WTC11 (cell line): ENCODE results near the gene DOK5.

GRCh38 chr20:54475417-54476579 lies at the start of gene DOK5:
DOK5 (plus strand) TSS chr20:54475593.
- PRO-cap = bidirectional peak, plus-strand start at chr20:54475596, minus-strand start at chr20:54475511; bidirectional peak, plus-strand start at chr20:54475763, minus-strand start at chr20:54475710; unidirectional peak, minus-strand start at chr20:54476230

- PRO-cap = no peak
Observed at GRCh38 chr20:54524672-54525329, 49.4 kb downstream of the DOK5 start.

- PRO-cap = no peak
Observed at GRCh38 chr20:56443362-56443951, 25.0 kb upstream of the RTF2 start.

GRCh38 chr20:56809420-56810607 lies 180.7 kb downstream of the TFAP2C start:
- PRO-cap = no peak

DNA sequence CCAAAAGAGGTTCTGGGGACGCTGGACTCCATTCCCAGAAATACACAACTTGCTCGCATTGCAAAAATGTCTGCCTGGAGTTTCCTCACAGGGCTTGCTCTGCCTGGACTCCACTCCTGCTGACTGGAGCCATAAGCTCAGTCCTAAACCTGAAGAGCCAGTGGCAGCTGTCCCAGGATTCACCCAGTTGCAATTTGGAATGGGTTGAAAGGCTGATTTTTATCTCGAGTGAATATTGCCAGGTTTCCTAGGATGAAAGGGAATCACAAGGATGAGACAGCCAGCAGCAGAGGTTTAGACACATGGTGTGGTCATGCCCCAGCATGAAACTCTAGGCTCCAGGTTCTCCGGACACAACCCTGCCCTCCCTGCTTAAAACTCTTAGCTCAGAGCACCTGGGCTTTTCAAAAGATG lies 223.3 kb downstream of the BMP7 start:
- PRO-cap = no peak

- PRO-cap = no peak
Observed at GRCh38 chr20:57148133-57148885, 118.1 kb downstream of the BMP7 start.

GRCh38 chr20:57157434-57157803 lies 109.0 kb downstream of the BMP7 start:
- PRO-cap = no peak

GRCh38 chr20:57210110-57210427 lies 56.4 kb downstream of the BMP7 start:
- PRO-cap = no peak

- PRO-cap = no peak
Observed at GRCh38 chr20:57384301-57384843, 6.8 kb upstream of the RBM38 start.

DNA sequence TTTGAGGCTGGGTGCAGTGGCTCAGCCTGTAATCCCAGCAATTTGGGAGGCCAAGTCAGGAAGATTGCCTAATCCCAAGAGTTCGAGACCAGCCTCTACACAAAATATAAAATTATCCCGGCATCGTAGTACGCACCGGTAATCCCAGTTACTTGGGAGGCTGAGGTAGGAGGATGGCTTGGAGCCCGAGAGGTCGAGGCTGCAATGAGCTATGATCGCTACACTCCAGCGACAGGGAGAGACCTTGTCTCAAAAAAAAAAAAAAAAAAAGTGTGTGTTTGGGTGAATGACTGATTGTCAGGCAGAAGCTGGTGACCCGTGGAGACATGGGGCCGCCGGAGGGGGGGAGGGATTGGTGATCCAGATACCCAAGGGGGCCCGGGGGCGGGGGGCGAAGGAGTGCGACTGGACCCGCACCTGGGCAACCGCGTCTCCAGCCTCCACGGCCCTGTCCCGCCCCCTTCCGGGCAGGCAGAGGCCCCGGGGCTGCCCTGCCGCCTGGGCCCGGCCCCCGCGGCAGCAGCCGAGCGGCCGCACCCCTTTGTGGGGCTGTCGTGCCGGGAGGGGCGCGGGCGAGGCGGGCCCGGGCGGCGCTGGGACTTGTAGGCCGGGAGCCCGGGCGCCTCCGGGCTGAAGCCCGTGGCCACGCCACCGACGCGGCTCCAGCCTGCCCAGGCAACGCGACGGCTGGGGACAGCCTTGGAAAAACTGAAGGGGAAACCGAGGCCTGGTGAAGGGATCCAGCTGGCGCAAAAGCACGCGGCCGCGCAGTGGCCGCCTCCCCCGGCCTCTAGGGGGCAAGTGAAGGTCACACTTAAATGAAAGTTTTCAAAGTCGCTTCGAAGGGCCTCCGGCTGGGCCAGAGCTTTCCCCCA lies 2.1 kb upstream of the RBM38 start:
- PRO-cap = bidirectional peak, plus-strand start at position 549 of the sequence, minus-strand start at position 493 of the sequence; bidirectional peak, plus-strand start at position 831 of the sequence, minus-strand start at position 803 of the sequence

DNA sequence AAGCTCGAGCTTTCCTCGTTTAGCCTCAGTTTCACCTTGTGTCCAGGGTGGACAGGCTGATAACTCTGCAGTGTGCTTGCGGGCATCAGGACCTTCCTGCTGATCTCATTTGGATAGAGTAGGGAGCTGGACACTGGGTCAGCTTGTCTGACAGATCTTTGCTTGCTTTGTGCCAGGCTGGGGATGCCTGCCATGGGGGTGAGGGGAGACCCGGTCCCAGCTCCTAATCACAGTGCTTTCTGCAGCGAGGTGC lies 7.6 kb downstream of the RBM38 start:
- PRO-cap = no peak

GRCh38 chr20:57440534-57441594 lies 49.7 kb downstream of the RBM38 start:
- PRO-cap = no peak

DNA sequence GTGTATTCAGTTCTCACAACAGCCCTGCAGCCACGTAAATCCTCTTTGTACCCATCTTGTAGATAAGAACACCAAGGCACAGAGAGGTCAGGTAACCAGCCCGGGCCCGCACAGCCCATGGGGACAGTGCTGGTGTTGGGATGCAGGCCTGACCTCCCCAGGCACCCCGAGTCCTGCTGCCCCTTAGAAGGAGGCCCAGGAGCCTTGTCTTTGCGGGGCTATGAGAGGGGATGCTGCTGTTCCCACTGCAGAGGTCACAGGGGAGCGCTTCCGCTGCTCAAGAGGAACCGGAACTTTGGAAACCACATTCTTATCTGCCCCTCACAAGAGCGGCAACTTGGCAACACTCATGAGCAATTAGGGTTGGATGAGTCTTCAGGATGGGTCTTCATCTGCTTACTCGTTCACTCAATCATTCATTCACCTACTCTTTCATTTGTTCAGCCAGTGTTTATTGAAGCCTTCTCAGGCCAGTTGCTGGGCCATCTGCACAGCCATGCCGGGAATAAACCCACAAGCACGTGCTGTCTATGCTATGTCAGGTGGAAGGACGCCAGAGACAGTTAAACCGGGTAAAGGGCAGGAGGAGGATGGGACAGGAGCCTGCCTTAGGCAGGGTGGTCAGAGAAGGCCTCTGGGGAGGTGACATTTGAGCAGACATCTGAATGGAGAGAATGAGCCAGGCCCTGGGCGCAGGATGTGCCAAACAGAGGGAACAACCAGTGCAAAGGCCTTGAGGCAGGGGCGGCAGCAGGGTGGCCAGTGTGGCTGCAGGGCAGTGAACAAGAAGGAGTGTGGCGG lies 60.8 kb downstream of the RBM38 start:
- PRO-cap = no peak

- PRO-cap = no peak
Observed at GRCh38 chr20:57457073-57457713, 66.0 kb downstream of the RBM38 start.

DNA sequence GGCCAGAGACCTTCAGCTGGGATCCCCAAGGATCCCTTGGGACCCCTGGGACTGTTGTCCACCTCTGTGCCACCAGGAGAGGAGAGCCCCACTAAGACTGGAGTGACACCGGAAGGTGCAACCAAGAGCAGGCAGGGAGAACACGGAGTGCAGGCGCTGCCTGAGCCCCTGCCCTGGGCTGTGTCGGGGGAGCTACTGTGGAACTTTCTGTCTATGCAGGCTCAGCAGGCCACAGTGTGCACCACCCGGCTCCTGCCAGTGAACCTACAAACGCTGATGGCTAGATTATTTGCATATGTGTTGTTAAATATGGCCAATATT lies 43.5 kb downstream of the CTCFL start:
- PRO-cap = no peak

DNA sequence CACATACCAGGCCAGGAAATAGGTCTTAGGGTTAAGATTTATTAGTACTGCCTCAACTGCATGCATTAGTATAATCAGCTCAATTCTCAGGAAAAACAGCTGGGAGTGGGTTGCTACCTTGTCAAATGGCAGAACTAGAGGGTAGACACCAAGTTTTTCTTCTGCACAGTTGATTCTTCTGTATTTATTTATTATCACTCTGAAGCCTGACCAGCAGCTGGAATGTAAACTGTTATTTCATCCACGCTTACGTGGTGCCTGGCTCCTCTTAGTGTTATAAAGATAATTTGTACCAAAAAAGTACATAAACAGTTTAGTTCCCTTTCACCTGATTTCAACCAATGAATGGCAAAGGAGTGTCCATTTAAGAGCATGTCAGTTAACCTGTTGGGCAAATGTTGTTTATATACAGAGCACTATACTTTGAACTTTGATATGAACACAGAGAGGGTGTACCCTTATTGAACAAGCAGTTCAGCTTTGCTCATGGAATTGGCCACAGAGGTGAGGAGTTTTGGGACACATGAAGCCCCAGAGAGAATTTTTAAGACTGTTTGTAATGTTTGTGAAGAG lies 7.1 kb upstream of the CTCFL start:
- PRO-cap = no peak

- PRO-cap = no peak
Observed at GRCh38 chr20:57555520-57556139, 5.3 kb upstream of the PCK1 start.

- PRO-cap = no peak
Observed at GRCh38 chr20:57556618-57557271, 4.2 kb upstream of the PCK1 start.

GRCh38 chr20:57567921-57569273 lies 7.5 kb downstream of the PCK1 start:
- PRO-cap = no peak

DNA sequence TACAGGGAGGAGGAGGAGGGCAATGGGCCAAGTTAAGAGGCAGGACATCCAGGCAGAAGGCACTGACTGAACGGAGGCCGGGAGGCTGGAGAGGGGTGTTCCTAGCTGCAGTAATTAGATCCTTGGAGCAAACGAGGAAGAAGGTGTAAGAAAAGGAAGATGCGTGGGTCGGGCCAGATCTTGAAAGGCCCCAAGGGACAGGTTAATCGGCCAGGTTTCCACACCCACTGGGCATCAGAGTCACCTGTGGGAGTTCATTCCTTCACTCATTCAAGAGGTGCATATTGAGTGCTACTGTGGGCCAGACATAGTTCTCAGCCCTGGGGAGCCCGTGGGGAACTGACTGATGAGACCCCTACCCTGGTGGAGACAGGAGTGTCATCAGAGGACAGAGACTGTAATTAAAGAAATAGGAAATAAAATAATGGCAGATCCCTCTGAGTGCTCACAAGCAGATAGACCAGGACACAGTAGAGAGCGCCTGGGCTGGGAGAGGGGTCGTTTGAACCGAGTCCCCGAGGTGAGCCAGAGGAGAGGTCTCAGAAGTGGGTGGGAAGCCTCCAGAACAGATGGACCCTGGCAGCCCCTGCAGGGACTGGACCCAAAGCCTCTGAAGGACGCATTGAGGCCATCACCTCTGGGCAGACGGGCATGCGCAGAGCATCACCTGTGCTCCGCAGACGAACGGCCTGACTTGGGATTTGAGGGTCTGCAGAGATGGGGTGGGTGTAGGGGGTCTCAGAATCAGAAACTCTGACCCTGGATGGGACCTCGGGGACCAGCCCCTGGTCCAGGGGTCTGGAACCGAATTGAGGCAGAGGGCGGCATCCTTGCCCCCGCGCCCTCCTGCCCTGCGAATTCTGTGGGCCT lies 26.4 kb downstream of the ZBP1 start:
- PRO-cap = no peak